ENCODE results near the gene MASTL.

GRCh38 chr10:26457091-26457422, 18.9 kb downstream of the APBB1IP start:
- PRO-cap, result no peak

GRCh38 chr10:26500598-26501329, 62.6 kb downstream of the APBB1IP start:
- PRO-cap, result no peak

GRCh38 chr10:26621737-26622813, 75.4 kb upstream of the PDSS1 start:
- PRO-cap, result no peak

GRCh38 chr10:26637369-26638047, 60.0 kb upstream of the PDSS1 start:
- PRO-cap, result no peak

GRCh38 chr10:26755224-26755889, 57.9 kb downstream of the PDSS1 start:
- PRO-cap, result no peak

GRCh38 chr10:27136143-27136660, 18.0 kb downstream of the YME1L1 start:
- PRO-cap, result no peak

GRCh38 chr10:27138956-27139850, 15.0 kb downstream of the YME1L1 start:
- PRO-cap, result no peak

DNA sequence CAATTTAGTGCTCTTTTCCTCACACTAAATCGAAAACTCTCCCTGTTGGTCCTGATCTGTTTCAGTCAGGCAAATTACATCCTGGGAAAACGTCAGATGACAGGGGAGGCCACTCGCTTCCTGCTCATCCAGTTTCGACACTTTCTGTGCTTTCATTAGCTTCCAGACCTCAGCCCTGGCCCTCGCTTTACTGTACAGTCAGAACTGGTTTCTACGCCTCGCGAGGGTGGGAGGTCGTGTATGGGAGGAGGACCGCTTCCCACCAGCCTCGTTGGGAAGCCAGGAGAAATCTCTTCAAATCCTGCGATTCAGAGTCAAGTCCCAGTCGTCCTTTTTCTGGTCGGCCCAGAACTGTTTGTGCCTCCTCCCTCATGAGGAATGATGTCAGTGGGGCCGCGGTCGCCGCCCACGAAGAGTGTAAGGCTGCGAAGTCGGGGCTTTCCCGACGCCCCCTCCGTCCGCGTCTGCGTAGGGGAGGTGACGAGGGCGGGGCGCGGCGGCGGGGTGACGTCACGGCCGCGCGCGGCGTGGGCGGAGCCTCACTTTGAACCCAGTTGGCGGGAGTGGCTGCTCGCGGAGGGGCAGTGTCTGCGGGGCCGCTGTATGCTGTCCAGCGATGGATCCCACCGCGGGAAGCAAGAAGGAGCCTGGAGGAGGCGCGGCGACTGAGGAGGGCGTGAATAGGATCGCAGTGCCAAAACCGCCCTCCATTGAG, at the start of gene MASTL:
Gene MASTL (plus strand): TSS at position 542 of the 715 bp plus-strand sequence.
- PRO-cap, result bidirectional peak, plus-strand start at position 606 of the sequence, minus-strand start at position 377 of the sequence

GRCh38 chr10:27262898-27263126, 22.2 kb upstream of the ACBD5 start:
- PRO-cap, result no peak

DNA sequence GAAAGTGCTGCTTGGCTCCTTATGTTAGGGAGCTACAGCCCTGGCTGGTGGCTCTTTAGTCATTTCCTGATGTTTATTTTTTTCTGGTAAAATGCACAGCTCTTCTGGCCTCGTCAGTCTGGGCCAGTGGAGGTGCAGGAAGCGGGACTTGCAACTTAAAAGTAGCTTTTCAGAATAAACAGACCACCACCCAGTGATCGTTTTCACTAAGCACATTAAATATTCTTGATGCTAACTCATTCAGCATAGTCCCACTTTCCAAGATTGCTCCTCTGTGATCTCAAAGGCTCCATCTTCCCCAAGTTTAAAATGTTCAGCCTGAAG, 58.2 kb downstream of the MKX start:
- PRO-cap, result no peak

GRCh38 chr10:28326926-28327377, 24.1 kb upstream of the MPP7 start:
- PRO-cap, result no peak

DNA sequence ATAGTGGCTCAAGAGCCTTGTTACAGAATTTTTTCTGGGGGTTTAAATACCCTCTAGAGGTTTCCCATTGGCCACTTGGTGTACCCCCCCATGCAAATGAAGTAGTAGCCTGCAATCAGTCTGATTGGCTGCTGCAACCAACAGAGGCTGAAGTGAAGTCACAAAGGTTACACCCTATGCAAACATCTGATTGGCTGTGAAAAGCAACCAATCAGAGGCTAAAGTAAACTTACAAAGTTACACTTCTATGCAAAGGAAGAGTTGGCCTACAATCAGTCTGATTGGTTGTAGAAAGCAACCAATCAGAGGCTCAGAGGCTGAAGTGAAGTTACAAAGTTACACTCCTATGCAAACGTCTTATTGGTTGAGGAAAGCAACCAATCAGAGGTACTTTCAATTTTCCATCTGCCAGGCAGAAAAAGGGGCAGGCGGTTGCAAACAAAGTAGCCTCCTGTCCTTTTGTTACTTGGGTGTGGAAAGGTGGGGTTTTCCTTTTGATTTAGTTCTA, 103.1 kb upstream of the WAC start:
- PRO-cap, result no peak

DNA sequence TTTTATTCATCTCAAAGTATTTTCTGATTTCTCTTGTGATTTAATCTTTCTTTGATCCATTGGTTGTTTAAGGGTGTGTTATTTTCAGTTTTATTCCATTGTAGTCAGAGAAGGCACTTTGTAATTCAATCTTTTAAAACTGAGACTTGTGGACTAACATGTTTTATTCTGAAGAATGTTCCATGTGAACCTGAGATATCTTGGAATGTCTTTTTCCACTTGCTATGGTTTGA, 14.5 kb upstream of the WAC start:
- PRO-cap, result no peak

- PRO-cap, result no peak
Measured at GRCh38 chr10:28533811-28534069, 822 bp downstream of the WAC start.

- PRO-cap, result no peak
Measured at GRCh38 chr10:28559118-28559659, 26.3 kb downstream of the WAC start.

GRCh38 chr10:28570343-28571314, 37.7 kb downstream of the WAC start:
- PRO-cap, result no peak

DNA sequence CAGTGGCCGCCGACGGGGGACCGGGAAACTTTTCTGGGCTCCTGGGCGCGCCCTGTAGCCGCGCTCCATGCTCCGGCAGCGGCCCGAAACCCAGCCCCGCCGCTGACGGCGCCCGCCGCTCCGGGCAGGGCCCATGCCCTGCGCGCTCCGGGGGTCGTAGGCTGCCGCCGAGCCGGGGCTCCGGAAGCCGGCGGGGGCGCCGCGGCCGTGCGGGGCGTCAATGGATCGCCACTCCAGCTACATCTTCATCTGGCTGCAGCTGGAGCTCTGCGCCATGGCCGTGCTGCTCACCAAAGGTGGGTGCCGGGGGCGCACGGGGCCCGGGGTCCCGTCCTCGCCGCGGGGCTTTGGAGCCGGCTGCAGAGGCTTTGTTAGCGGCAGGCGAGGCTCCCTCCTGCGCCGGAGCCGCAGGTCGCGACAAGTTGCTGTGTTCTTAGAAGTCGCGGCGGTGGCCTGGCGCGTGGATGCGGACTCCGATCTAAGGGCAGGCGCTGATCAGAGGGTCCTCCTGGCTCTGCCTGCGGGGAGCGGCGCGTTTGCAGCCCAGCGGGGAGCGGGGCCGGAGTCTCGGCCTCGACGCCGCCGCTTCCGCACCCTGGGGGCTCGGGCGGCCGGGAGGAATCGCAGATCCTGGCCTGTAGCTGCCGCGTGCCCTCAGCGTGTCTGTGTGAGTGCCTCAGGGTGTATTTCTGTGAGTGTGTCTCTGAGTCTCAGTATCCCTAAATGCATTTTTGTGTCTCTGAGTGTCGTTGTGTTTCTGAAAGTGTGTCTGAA, 544 bp downstream of the BAMBI start:
- PRO-cap, result no peak

DNA sequence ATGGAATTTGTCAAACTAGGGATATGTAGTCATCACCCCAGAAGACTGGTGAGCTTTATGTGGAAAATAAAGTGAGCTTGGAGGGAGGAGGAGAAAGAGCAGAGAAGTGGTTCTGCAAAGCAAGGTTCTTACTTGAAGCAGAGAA, 2.3 kb downstream of the BAMBI start:
- PRO-cap, result no peak

GRCh38 chr10:28879807-28880415, 202.6 kb downstream of the BAMBI start:
- PRO-cap, result no peak

DNA sequence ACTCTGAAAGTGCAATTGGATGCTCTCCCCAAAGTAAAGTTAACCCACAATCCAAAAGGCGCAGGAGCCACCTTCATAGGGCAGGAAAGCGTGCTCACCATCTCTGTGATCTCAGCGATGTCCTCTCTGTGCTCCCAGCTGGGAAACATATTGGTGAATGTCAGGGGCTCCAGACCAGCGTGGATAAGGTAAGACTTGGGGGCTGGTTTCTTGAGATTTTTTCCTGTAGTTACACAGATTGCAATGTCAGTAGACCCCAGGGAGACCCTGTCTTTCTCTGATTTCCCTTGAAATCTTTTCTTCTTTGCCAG, 172.6 kb downstream of the SVIL start:
- PRO-cap, result no peak

Data from ReNcell CX (cell line).